Body of pancreas (tissue), 2 donors: ENCODE measurements around a stretch of chr1.

DNA sequence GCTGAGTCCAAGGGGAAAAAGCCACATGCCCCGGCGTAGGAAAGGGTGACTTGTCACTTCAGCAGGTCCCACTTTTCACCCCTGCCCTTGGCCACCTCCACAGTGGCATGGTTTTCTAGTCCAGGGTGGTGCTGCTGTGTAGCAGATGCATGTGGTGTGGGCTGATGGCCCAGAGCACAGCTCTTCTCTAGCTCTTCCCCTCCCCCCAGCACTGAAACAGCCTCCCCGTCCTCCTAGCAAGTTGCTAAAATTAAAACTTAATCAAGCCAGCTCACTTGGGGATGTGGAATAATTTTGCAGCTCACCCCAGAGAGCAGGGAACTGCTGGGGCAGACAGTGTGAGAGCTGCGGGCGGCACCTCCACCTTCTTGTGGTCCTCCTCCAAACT is 91.5 kb downstream of the RNF220 start:
- PRO-cap: no peak
- RAMPAGE, long total RNA, 2 experiments: no peak in any of the 2 experiments

GRCh38 chr1:44635698-44636334 is 38.5 kb downstream of the TMEM53 start:
- PRO-cap: no peak
- RAMPAGE, long total RNA, 2 experiments: start-site peak on the plus strand in 1 of 2 experiments, at chr1:44635962-44636226 at its widest, 5 to 7 reads per replicate

DNA sequence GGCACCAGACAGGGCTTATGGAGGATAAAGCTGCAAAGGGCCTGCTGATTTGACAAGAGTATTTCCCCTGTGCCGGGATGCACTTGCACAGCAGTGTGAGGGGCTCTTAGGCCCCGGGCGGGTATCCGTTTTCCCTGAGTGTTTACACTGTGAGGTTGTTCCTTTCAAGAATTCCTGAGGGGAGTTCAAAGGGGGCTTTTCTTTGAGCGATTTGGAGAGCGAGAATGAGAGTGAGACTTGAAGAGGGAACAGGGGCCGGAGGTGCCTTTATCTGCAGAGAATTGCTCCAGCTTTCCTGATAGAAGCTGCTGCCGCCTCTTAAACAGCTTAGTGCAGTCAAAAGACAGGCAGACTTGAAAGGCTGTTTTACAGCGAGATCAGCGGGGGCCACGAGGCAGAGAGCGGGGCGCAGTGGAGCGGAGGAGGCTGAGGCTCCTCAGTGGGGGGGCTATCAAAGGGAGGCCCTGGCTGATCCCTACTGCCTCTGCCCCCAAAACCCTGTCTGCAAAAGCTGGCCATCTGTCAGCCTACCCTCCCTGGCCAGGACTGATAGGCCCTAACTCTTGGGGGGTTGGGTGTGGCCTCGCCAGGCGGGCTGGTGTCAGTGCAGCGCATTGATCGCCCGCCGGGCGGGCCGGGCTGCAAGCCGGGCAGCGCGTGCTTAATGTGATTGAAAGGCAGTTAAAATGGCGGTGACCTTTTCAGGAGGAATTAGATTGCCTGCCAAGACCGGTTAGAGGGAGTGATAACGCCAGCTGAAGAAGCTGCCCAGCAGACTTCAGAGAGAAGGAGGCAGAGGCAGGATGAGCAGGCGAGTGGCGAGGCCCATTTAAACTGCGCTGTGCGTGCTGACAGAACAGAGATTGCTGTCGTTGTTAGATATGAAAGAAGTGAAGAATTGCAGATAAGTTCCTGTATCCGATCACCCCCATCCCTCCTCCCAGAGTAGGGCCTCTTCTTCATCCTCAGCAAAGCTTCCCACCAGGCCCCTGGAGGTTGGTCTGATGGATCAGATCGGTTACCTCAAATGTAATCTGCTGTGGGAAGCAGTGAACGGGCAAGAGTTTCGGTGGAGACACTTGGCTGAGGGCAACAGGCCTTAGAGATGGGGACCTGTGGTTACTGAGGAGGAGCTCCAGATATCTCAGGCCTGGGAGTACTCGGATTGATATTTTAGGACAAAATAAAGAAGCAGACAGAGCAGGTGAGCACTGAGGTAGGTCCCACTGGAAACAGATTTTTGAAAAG is 36.3 kb downstream of the TMEM53 start:
- PRO-cap: no peak
- RAMPAGE, long total RNA, 2 experiments: no peak in any of the 2 experiments

- PRO-cap: no peak
- RAMPAGE, long total RNA, 2 experiments: no peak in any of the 2 experiments
Measured at GRCh38 chr1:44649188-44650044, 24.9 kb downstream of the TMEM53 start.

- PRO-cap: no peak
- RAMPAGE, long total RNA, 2 experiments: no peak in any of the 2 experiments
Measured at GRCh38 chr1:44696696-44697147, 22.2 kb downstream of the ARMH1 start.

- PRO-cap: no peak
- RAMPAGE, long total RNA, 2 experiments: no peak in any of the 2 experiments
Measured at GRCh38 chr1:44778362-44778567, 2.9 kb downstream of the RPS8 start.

DNA sequence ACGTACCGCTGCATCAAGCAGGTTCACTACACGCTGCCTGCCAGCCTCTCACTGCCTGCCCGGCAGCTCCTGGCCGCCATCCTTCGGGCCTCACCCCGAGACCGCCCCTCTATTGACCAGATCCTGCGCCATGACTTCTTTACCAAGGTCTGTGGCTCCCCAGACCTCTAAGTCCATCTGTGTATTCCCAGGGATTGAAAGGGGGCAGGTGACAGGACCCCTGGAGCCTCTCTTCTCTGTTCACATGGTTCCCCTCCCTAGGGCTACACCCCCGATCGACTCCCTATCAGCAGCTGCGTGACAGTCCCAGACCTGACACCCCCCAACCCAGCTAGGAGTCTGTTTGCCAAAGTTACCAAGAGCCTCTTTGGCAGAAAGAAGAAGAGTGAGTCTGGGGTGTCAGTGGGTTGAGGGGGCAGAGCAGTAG is 2.8 kb downstream of the PLK3 start:
- PRO-cap: no peak
- RAMPAGE, long total RNA, 2 experiments: no peak in any of the 2 experiments

- PRO-cap: no peak
- RAMPAGE, long total RNA, 2 experiments: no peak in any of the 2 experiments
Measured at GRCh38 chr1:45001268-45001784, 9.8 kb downstream of the HECTD3 start.

- PRO-cap: no peak
- RAMPAGE, long total RNA, 2 experiments: no peak in any of the 2 experiments
Measured at GRCh38 chr1:45204773-45205406, 1.5 kb downstream of the ZSWIM5 start.

DNA sequence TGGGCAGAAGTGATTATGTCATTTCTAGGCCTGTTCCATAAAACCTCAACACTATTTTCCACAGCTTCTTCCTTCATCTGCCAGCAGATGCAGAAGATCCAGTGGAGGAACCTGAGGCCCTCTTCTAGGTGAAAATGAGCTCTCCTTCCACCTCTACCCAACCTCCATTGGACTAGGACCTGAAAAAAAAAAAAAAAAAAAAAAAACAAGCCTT is 58.7 kb downstream of the TOE1 start:
- PRO-cap: no peak
- RAMPAGE, long total RNA, 2 experiments: no peak in any of the 2 experiments

- PRO-cap: no peak
- RAMPAGE, long total RNA, 2 experiments: no peak in any of the 2 experiments
Measured at GRCh38 chr1:45489981-45490615, 865 bp downstream of the TESK2 start.

DNA sequence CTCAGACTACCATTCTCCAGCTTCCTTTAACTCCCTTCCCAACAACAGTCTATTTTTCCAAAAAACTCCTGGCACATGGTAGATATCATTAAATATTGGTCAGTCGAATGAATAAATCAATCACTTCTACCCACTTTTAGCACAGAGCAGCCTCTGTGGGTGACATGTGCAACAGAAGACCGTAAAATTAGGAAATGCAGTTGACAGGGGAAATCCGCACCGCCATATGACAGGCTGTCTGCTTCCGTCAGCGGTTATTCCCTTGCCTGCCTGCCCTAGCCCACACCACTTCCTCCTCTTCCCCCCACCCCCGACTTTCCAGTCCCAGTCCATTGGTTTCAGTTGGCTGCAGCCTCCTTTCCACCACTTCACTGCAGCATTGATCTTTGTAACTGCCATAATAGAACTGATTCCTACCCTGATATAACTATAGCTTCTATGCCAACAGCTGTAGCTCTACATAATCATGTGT is 6.8 kb upstream of the AKR1A1 start:
- PRO-cap: no peak
- RAMPAGE, long total RNA, 2 experiments: no peak in any of the 2 experiments

GRCh38 chr1:45650278-45651725 is 26.9 kb upstream of the CCDC17 start:
- PRO-cap: no peak
- RAMPAGE, long total RNA, 2 experiments: no peak in any of the 2 experiments

DNA sequence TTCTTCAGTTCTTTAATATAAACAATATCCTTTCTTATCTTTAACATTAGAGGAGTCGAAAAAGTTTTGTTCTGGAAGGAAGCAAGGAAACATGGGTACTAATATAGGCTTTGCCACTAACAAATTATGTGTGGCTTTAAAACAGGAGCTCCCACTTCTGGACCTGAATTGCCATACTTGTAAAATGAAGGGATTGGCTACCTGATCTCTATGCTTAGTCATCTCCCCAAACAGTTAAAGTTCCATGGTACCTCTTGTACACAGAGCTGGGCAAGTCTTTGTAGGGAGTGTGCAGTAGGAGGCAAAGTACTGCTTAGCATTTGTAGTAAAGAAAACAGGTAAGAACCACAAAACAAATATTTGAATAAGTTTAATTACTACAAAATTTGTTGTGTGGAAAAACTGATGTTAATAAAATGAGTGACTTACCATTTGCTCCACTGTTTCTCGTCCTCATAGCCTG is 81.3 kb downstream of the MAST2 start:
- PRO-cap: no peak
- RAMPAGE, long total RNA, 2 experiments: no peak in any of the 2 experiments

GRCh38 chr1:46002382-46003030 is 129.9 kb downstream of the PIK3R3 start:
- PRO-cap: no peak
- RAMPAGE, long total RNA, 2 experiments: no peak in any of the 2 experiments

DNA sequence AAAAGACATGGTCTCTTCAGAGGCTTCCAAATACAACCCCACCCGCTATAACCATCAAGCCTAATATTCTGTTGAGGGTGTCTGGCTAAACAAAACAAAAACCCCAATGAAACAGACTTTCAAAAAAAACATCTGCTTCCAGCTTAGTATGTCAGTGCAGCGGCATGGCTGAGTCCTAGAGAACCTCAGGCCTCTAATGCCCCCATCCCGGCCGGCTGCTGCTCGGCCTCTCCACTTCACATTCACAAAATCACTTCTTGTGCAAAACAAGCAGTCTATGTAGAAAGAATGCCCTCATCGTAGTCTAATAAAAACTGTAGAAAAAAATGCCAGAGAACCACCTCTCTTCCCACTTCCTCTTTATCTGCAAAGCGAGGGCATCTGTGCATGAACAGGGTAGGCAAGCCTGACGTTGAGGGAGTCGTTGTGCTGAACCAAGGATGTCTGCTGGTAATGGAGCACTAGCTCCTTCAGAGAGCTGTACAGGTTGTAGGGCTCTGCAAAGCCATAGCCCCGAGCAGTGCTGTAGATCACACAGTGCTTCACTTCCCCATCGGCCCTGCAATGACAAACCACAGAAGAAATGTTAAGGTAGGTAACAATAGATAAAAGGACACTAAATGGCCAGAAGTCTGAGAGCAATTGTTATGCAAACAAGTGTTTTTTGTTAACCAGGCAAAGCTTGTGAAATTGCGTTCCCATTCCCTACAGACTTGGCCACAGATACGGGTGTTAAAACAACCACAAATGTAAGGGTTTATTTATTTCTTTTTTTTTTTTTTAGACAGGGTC is 88.9 kb downstream of the PIK3R3 start:
- PRO-cap: no peak
- RAMPAGE, long total RNA, 2 experiments: no peak in any of the 2 experiments

DNA sequence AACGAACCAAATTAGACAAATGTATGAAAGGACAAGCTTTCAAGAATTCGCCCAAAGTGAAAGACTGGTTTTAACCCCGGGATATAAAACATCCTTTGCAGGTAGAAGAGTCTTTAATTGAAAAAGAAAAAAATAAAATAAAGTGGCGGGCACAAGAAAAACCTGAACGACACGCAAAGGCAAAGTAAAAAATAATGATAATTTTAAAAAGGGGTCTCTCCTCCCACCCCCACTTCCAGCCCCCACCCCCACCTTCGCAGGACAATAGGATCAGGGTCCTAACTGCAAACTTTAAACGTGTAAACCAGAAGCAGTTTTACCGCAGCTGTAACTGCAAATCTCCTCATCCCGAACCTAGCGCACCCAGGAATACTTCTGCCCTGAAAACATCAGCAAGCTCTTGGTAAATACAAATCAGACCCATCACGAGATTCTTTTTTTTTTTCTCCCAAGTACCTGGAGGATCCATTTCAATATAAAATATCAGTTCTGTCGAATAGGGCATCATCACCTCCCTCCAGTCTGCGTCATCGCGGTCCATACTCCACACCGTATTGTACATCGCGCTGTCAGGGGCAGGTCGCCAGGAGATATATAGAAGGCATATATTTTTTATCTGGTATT is 926 bp downstream of the PIK3R3 start:
- PRO-cap: no peak
- RAMPAGE, long total RNA, 2 experiments: no peak in any of the 2 experiments

DNA sequence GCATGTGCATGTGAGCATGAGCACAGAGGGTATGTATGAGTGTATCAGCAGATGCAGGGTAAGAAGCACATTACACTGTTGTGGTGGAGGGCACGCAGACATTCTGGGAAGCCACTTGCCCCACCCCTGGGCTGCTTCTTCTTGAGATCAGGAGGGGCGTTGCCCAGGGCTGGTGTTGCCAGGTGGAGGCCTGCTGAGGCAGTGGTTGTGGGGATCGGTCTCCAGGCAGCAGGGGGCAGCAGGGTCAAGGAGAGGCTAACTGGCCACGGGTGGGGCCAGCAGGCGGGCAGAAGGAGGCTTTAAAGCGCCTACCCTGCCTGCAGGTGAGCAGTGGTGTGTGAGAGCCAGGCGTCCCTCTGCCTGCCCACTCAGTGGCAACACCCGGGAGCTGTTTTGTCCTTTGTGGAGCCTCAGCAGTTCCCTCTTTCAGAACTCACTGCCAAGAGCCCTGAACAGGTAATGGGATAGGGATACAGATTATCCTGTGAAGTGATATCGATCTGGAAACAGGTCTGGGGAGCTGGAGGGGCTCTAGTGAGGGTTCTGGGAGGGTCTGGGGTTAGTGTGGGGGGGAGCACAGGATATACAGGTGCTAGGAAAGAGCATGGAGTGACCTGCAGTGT is 4.0 kb upstream of the P3R3URF start:
- PRO-cap: no peak
- RAMPAGE, long total RNA, 2 experiments: start-site peak on the plus strand in 1 of 2 experiments, centred at position 325 of the sequence, 17 reads per replicate

DNA sequence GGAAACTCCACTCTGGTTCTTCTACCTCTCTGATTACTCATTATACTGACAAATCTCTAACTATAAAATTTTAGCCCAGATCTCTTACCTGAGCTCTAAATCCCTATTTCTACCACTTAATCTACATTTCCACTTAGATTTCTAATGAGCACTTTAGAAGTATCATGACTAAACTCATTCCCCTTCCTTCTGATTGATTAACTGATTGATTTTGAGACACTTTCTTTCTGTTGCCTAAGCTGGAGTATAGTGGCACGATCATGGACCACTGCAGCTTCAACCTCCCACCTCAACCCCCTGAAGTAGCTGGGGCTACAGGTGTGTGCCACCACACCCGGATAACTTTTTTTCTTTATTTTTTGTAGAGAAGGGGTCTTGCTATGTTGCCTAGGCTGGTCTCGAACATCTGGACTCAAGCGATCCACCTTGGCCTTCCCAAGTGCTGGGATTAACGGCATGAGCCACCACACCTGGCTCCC is 27.4 kb downstream of the LRRC41 start:
- PRO-cap: no peak
- RAMPAGE, long total RNA, 2 experiments: no peak in any of the 2 experiments

- PRO-cap: no peak
- RAMPAGE, long total RNA, 2 experiments: no peak in any of the 2 experiments
Measured at GRCh38 chr1:46285420-46285819, 18.0 kb downstream of the LRRC41 start.